Measurements from ENCODE around the genes KIF27, HNRNPK and TUT7.

DNA sequence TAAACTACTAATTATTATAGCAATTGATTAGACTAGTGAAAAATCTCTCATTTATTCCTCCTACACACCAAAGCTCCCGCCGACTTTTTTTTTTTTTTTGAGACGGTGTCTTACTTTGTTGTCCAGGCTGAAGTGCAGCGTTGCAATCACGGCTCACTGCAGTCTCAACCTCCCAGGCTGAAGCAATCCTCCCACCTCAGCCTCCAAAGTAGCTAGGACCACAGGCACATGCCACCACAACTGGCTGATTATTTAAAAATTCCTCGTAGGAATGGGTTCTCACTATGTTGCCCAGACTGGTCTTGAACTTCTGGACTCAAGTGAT lies 30.0 kb upstream of the UBQLN1 start:
- RRBS: no CpG with 5 or more reads among the region's 6 CpGs

GRCh38 chr9:83920908-83921750 lies at the start of gene KIF27:
Gene KIF27, minus strand, starts transcription at chr9:83921432.
- RRBS: 3% methylated on average over 15 of the region's 95 CpGs

DNA sequence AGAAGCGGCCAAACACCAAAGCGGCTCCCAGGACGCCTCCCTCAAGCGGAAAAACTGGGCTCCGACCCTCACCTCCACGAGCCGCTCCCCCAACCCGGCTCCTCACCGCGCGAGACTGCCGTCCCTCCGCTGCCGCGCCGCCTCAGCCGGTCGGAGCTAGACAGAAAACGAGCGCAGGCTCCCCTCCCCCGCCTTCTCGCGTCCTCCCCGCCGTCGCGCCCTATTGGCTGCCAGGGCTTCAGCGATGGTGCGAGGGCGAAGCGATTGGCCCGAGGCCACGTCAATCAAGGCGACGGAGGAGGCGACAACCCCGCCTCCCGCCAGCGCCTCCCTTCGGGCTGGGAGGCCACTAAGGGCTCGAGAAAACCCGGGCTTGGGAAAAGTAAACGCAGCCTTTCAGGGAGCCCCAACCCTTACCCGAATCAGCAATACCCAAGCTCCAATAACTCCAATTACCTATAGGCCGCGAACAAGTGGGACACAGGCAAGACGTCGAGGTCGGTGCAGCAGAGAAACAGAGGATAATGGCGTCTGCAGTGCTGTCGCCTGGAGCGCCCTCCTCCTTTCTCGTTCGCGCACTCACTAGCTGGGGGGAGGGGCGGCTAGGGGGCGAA lies at the start of gene HNRNPK:
Gene HNRNPK (minus strand): TSS at position 169 of the 614 bp plus-strand sequence.
- RRBS: 3% methylated on average over 10 of the region's 57 CpGs

DNA sequence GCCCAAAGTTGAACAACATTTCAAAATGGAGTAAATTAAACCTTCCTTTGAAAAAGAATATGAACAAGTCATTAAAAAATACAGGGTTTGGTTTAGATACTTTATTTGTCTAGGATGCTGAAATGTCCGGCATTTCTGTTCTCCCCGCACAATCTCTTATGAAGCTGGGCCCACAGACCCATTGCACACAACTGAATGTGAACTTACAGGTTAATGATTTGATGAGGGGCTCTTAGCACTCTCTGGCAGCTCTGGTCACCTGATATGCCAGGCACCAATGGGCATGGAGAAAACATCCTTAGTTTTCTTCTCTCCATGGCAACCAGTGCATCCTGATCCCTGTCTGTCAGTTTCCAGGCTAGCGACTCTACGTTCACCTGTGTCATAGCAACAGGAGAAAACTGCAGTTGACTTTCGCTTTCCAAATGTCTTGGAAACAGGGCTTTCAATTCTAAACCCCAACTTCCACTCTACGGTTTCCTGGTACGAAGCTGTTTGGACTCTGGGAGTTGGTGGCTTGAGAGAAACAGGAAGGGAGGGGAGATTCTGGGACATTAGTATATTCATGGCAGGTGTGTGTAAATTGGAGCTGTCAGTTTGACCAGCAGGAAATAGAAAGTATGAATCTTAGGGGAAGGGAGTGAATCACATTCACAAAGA lies 74.5 kb downstream of the SLC28A3 start:
- RRBS: no CpG with 5 or more reads among the region's 7 CpGs

DNA sequence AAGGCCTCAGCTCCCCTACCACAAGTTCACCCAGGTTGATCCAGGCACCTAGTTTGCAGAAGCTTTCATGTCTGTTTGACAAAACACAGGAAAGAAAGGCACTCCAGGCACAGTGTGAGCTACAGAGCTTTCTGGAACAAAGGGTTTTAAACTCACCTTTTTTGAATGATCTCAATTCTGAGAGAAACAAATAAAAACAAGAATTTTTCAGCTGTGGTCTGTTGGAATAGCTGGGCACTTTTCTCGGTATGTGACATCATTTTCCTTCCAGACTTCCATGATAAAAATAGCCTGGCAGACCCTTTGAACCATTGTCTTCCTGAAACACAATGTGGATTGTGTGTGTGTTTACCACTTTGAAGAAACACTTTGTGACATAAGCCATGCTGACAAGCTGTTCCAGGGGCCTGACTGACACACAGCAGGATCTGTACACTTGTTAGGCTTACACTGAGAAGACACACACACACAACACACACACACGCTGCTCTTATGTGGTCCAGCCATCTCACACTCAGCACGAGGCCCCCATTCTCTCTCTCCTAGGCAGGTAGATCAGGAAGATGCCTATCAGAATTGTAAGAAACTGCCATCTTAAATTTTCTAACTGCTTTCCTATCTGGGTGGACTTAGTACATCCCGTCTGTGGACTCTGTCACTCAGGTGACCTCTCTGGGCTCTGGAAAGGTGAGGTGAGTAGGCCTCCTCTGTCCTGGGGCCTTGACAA lies 214.1 kb downstream of the AGTPBP1 start:
- RRBS: no CpG with 5 or more reads among the region's 4 CpGs

- RRBS: no CpG with 5 or more reads among the region's 9 CpGs
Observed at GRCh38 chr9:85839256-85840443, 97.9 kb upstream of the AGTPBP1 start.

GRCh38 chr9:86040616-86041033 lies 58.7 kb downstream of the GOLM1 start:
- RRBS: no CpG with 5 or more reads among the region's 7 CpGs

- RRBS: 13% methylated on average over 3 of the region's 8 CpGs
Observed at GRCh38 chr9:86041318-86041785, 58.0 kb downstream of the GOLM1 start.

DNA sequence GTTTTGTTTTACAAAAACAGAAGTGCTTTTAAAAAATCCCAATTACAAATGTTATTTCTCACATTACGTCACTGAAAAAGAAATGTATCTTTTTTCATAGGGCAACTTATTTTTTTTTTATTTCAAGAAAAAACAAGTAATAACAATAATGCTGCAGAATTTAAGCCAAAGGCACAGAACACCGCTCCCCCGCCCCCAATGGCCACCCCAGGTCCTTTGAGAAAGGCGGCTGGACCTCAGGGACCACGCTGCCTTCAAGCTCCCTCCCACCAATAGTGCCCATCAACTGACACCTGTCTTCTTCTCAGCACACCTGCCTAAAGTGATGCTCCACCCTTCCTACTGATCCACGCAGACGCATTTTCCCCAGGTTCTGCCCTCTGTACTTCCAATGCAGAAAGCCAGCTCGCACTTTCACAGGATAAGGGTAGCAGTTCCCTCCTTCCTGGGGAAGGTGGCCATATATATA lies 2.0 kb downstream of the GOLM1 start:
- RRBS: no CpG with 5 or more reads among the region's 8 CpGs

GRCh38 chr9:86287993-86288433 lies 5.7 kb upstream of the ISCA1 start:
- RRBS: no CpG with 5 or more reads among the region's 6 CpGs

DNA sequence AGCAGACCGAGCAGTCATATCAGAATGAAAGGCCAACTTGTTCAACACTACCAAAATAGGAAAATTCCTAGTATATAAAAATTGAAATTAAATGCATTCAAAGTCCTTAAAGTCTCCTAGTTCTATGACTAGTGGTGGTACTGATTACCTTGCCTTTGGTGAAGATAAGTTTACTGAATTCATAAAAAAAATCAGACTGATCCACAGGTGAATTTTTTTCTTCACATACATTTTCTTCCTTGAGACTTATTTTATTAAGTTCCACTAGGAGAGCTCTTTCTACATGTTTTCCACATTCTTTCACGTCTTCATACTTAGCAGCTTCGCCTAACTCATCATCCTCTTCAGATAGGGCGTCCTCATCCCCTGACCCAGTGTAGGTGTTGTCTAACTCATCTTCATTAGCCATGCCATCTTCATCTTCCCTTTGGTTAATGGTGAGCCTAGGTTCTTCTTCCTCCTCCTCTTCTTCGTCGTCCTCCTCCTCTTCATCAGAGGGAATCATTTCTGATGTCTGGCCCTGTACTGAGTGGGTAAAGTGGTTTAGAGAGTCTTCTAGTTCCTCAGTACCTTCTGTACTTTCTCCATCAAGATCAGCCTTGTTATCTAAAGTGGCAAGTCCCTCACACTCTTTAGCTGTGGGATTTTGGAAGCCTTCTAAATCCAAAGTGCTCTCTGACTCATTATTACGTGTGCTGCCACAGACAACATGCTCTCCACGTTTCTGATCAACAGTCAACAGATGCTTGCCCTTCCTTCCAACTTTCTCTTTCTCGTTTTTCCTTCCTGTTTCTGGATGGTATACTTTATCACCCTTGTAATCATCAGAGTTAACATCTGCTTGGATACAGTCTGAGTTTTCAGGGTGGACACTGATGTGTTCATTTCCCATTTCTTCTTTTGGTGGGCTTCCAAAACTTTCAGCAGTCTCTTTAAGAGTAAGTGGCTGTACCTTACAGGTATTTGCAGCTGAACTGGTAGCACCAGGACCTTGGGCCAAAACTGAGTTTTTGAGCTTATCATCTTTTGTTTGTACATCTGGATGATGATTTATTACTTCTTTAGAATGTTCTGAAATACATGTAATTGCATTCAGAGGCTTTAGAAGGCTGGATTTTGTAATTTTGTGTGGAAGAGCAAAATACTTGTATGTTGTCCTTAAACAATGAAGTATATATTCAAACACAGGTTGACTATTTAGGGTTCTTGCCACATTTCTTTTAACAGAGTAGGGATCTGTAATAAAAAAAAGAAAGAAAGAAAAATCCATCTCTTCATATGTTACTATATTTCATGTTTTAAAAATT lies 31.0 kb downstream of the TUT7 start:
- RRBS: no CpG with 5 or more reads among the region's 9 CpGs

DNA sequence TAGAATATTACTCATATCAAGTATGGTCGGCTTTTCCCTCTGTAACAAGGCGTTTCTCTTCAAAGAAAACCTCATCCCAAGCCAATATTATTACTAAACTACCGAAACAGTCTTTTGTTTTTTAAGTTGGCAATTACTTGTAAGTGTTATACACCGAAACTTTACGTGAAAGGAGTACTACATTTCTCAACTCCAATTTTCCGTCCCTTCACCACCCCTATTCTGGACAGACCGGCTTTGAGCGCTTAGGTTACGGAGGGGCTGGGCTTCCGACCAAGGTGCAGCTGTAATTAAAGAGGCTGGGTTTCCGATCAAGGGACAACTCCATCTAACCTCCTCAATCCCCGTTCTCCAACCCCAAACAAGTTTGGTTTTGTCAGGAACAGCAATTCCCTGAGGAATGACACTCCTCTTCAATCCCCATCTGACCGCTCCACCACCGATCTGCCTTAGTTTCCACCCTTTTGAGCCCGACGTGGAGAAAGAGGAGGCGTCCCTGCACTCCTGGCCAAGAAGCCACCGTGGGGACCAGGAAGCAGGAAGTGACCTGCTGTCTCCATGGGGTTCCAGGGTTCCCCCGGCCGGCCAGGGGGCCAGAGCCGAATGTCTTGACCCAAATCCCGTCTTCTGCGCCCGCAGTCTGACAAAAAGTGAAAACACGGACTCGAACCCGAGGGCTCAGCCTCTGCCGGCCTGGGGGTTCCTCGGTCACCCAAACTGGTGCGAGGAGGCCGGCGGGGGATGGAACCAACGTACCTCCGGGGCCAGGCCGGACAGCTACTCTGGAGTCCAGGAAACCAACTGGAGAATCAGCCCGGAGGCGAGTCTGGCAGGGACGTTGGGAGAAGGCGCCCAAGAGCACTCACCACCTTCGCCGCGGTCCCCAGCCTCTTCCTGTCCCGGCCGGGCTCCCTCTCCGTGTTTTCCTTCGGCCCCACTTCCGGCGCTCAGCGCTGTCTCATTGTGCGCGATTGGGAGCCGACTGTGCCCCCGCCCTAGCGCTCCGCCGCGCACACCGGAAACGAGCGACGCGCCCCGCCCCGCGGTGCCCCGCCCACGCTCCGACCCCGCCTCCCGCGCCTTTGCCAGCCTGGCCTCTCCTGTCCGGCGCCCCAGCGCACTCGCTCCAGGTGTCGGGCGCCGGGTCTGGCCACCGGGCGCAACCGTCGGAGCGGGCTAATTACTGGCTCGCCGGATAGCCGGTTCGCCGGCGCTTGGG lies at the start of gene TUT7:
Gene TUT7 (minus strand): TSS at position 896 of the 1,219 bp plus-strand sequence.
- RRBS: 1% methylated on average over 47 of the region's 89 CpGs

DNA sequence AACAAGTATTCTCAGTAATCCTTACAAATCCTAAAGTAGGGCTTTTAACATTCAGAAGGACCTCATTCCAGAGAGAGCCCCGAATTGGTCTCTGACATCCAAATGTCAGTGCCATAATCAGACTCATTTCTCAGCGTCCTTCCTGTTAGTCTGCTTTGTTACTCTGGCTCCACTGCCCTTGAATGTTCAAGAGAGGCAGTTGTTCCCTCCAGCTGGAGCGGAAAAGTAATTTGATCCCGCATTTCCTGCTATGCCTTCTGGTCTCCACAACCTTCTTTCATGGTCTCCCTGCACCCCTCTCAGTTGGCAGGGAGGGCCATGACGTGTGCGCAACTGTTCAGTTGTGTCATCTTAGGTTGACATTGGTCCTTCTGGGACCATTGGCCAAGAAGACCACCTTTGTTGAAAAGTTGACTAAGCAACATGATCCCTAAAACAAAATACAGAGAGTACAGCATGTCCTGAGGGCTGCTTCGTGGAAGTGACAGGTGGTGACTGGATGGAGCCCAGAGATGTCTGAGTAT lies 192.4 kb upstream of the TUT7 start:
- RRBS: no CpG with 5 or more reads among the region's 7 CpGs

DNA sequence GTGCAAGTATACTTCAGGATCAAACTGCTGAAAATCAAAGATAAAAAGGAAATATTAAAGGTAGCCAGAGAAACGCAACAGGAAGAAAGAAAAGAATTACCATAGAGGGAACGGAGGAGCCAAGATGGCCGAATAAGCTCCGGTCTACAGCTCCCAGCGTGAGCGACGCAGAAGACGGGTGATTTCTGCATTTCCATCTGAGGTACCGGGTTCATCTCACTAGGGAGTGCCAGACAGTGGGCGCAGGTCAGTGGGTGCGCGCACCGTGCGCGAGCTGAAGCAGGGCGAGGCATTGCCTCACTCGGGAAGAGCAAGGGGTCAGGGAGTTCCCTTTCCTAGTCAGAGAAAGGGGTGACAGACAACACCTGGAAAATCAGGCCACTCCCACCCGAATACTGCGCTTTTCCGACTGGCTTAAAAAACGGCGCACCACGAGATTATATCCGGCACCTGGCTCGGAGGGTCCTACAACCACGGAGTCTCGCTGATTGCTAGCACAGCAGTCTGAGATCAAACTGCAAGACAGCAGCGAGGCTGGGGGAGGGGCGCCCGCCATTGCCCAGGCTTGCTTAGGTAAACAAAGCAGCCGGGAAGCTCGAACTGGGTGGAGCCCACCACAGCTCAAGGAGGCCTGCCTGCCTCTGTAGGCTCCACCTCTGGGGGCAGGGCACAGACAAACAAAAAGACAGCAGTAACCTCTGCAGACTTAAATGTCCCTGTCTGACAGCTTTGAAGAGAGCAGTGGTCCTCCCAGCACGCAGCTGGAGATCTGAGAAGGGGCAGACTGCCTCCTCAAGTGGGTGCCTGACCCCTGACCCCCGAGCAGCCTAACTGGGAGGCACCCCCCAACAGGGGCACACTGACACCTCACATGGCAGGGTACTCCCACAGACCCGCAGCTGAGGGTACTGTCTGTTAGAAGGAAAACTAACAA lies 94.7 kb upstream of the GAS1 start:
- RRBS: no CpG with 5 or more reads among the region's 35 CpGs

GRCh38 chr9:87422719-87423334 lies 74.8 kb upstream of the DAPK1 start:
- RRBS: no CpG with 5 or more reads among the region's 2 CpGs

GRCh38 chr9:87595617-87595934 lies 97.9 kb downstream of the DAPK1 start:
- RRBS: no CpG with 5 or more reads among the region's 10 CpGs

- RRBS: no CpG with 5 or more reads among the region's 11 CpGs
Observed at GRCh38 chr9:87640307-87641061, 85.4 kb upstream of the CTSL start.

- RRBS: no CpG with 5 or more reads among the region's 9 CpGs
Observed at GRCh38 chr9:87730886-87731540, 5.1 kb downstream of the CTSL start.

- RRBS: no CpG with 5 or more reads among the region's 16 CpGs
Observed at GRCh38 chr9:88705975-88706463, 171.0 kb downstream of the NXNL2 start.

DNA sequence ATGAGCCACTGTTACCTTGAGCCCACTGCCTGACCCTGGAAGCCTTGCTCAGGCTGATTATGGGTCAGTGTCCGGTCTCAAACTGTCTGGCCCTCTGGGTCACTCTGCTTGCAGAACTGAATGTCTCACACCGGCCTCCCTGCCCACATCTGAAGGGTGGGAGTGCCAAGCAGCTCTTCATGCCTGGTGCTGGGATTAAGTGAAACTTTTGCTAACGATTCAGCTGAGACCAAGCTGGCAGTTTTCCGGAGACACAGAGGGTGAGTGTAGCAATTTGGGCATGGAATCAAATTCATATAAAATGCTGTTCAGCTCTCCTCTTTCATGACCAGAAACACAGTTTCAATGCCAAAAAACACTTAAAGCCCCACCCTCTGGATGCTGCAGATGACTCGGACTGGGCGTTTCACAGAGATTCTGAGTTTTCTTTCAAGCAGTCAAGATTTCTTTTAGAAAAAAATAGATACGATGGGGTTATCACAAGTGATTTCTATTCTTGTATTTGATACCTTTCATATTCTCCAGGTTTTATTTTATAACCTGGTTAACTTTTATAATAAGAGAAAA lies 207.5 kb downstream of the NXNL2 start:
- RRBS: no CpG with 5 or more reads among the region's 7 CpGs